Retinal pigment epithelial cell (primary cell): ENCODE results near the genes MAD2L2, C1orf167 and VPS13D.

- RRBS, result no CpG with 5 or more reads among the region's 41 CpGs
Measured at GRCh38 chr1:11501727-11502305, 22.9 kb downstream of the DISP3 start.

- RRBS, result 1% methylated on average over 39 of the region's 76 CpGs
Measured at GRCh38 chr1:11680811-11681393, at the start of gene MAD2L2. Gene MAD2L2, minus strand, starts transcription at chr1:11681148.

DNA sequence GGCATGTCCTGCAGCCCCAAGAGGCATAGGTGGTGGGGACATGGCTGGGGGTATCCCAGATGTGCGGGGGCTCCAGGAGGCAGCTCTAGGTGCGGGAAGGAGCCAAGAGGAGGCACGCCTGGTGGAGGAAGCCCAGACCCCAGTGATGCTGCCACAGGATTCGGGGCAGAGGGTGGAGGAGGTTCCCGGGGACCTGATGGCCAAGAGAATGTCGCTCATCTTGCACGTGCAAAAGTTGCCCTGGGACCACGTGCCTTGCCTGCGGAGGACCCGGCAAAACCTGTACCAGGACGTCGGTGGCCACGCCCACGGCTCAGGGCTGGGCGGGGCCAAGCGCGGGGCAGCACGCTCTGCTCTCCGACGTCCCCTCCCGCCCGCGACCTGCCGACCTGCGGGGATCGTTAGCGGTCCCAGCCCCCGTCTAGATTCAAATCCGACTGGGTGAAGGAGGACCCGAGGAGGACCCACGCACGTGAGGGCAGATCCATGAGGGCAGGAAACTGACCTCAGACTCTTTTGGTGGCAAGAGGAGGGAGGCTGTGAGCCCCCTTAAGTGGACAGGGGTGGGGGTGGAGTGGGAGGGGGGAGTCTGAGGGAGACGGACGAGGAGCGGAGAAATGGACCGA is at the start of gene C1orf167:
C1orf167 (plus strand) TSS at position 360 of the 626 bp plus-strand sequence.
- RRBS, result 5% methylated on average over 5 of the region's 36 CpGs

GRCh38 chr1:11794557-11794897 is 11.2 kb downstream of the MTHFR start:
- RRBS, result no CpG with 5 or more reads among the region's 10 CpGs

GRCh38 chr1:11797195-11798572 is 8.1 kb downstream of the MTHFR start:
- RRBS, result no CpG with 5 or more reads among the region's 12 CpGs

GRCh38 chr1:12142249-12142843 is 24.4 kb upstream of the TNFRSF1B start:
- RRBS, result 90% methylated on average over 2 of the region's 17 CpGs

GRCh38 chr1:12157124-12158275 is 9.3 kb upstream of the TNFRSF1B start:
- RRBS, result no CpG with 5 or more reads among the region's 12 CpGs

DNA sequence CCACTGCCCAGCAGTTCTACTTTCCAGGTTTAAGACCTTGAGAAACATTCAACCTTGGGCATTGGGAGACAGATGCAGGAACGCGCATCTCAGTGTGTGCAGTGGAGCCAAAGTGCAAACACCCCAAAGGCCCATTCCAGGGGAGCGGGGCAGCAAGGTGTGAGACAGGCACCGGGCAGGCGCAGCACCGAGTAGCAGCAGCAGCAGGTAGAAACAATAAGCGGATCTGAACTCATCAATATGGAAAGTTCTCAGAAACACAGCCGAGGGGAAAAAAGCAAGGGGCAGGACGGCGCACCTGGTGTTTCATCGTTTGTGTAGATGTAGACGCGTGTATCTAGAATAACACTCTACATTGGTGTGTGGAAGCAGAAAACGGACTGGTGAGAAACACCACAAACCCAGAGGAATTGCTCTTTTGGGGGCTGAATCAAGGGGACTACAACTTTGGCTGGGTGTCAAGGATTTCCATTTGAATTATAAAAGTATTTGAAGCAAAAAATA is 8.1 kb upstream of the TNFRSF1B start:
- RRBS, result no CpG with 5 or more reads among the region's 14 CpGs

GRCh38 chr1:12169798-12170149 is 3.0 kb downstream of the TNFRSF1B start:
- RRBS, result no CpG with 5 or more reads among the region's 2 CpGs

DNA sequence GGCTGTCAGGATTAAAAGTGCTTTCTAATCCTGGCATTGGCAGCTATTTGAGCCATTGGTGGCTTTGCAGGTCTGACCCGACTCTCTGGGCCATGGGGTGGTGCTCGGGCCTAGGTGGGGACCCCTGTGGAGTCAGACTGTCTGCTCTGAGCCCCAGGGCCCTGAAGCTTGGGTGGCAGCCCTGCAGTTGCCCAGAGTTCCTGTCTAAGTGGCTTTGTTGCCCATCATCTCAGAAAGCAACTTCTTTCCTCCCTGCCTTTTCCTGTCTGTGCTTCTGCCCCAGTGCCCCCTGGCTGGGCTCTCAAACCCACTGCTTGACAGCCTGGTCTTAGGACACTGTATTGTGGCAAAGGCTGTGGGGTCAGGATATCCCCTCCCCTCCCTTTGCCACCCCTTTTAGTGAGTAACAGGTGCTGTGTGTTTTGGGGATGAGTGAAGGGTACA is 5.6 kb downstream of the TNFRSF1B start:
- RRBS, result no CpG with 5 or more reads among the region's 2 CpGs

DNA sequence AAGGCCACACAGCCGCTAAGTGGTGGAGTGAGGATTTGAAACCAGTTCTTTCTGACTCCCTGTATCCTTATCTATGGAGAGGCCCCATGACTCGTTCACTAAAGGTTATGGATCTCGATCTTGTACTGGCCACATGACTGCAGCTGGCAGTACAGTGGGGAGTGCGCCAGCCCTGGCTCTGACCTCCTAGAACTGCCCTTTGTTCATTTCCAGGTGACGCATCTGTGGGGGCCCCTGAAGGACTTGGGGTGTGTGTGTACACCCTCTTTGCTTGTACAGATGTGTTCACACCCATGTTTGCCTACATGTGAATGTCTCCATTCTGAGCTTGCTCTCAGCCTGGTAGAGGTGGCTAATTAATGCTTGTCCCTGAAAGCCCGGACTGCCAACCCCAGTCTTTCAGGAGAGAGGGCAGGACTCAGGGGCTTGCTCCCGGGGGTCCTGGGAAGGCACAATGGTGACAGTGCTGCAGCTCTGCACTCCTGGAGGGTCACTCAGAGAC is 19.8 kb downstream of the TNFRSF1B start:
- RRBS, result 75% methylated on average over 2 of the region's 7 CpGs

DNA sequence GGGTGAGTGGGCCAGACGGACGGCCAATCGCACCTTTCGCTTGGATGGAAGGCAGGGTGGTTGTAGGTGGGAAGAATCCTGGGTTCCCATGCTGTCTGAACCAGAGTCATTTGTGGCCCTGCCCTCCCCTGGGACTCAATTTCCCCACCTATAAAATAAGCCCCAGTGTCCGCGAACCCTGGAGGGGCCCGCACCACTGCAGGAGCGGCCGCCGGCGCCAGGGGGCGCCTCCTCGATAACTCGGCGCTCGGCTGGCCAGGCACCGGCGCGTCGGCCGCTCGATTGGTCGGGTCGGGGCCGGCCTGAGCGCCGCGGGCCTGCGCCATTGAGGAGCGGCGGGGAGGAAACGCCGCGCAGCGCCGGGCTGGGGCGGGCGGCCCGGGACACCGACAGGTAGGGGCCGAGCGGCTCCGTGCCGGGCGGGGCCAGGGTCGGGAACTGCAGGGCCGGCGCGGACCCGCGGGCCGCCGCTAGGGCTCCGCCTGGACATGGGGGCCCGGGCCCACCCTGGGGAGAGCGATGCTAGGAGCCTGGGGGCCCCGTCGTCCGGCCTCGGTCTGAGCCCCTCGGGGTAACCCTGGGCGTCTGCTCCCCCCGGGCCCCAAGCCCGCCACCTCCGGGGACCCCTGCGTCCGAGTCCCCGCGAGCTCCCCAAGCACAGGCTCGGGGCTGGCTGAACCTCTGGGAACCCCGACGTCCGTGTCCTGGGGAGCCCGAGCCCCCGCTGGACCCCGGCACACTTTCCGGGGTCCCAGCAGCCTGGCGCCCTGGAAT is at the start of gene VPS13D:
VPS13D (plus strand) TSS at position 303 of the 774 bp plus-strand sequence.
- RRBS, result under 1% methylated on average over 49 of the region's 78 CpGs

- RRBS, result 1% methylated on average over 13 of the region's 43 CpGs
Measured at GRCh38 chr1:12230502-12231572, 1.0 kb downstream of the VPS13D start.

DNA sequence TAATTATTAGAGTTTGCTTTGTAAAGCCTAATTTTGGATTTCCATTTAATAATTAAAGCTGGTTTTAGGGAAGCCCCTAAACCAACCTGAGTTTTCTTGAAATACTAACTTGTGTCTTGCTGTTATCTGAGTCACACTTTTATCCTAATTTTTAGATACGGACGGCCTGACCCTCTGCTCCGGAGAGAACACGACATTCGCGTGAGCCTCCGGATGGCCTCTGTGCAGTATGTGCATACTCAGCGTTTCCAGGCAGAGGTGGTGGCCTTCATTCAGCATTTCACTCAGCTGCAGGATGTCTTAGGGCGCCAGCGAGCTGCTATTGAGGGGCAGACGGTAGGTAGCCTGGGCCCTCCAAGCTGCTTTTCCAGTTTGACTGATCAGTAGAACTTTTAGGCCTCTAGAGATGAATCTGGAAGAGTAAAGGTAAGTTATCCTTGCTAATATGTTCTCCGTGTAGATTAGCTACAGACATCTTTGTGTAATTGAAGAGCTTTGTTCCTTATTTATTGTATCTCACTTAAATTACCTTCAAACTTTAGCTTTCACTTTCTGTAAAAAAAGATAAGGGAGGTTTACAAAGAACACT is 63.6 kb downstream of the VPS13D start:
- RRBS, result no CpG with 5 or more reads among the region's 12 CpGs

GRCh38 chr1:12409602-12410219 is 179.9 kb downstream of the VPS13D start:
- RRBS, result no CpG with 5 or more reads among the region's 3 CpGs

DNA sequence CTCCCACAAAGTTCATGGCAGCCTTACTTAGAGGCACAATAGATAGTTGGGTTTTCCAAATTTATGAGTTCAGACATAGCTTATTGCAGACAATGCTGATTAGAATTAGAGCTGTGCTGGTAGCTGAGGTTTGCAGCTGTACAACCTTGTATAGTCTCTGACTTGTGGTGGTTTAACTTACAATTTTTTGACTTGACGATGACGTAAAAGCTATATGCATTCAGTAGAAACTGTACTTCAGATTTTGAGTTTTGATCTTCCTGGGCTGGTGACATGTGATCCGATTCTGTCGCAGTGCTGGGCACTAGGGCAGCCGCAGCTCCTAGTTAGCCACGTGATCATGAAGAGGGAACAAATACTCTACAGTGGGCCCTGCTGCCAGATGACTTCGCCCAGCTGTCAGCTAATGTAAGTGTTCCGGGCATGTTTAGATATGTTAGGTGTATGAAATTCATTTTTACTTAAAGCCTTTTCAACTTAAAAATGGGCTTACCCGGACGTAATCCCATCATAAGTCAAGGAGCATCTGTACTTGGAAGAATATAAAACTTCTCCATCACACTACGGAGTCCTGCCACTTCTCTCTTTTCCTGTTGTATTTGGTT is 167.6 kb downstream of the DHRS3 start:
- RRBS, result no CpG with 5 or more reads among the region's 11 CpGs

DNA sequence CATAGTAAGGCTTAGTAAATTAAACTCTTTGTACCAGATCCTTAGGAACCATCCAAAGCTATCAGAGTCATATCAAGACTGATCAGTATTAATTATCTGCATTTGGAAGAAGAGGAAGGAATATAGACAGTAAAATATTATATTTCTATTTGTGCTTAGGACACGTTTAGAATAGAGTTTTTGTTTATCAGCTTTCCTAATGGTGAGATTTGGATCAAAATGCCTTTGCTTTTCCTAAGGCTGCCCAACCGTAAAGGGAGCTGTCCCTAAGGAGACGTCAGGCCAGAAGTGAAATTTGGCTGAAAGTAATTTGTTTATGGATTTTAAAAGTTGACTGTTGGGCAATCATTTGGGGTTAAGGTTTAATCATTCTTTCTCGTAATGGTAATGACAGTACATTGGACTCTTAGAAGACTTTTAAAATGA is 160.5 kb downstream of the DHRS3 start:
- RRBS, result no CpG with 5 or more reads among the region's 4 CpGs

DNA sequence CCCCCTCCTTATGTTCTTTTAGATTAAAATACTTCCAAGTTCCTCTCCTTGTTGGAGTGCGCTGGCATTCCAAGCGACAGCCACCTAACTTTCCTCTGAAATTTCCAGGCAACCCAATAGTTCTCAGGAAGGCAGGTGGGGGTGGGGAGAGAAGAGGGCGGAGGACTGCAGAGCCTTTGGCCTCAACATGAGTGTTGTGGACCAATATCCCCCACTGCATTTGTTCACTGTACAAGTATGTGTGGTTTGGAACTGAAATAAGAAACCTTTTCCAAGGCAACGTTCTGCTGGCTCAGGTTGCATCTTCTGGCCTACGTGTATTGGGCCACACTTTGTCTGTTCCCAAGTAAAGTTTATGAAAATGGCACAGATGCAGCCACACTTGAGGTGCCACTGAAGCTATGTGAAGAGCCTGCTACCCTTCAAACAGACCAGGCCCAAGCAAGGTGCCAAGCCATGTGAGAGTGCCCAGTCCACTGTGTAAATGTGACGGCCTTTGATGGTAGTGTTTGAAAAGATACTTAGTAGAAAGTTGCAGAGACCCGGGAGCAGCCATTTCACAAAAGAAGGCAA is 153.3 kb downstream of the DHRS3 start:
- RRBS, result no CpG with 5 or more reads among the region's 7 CpGs

DNA sequence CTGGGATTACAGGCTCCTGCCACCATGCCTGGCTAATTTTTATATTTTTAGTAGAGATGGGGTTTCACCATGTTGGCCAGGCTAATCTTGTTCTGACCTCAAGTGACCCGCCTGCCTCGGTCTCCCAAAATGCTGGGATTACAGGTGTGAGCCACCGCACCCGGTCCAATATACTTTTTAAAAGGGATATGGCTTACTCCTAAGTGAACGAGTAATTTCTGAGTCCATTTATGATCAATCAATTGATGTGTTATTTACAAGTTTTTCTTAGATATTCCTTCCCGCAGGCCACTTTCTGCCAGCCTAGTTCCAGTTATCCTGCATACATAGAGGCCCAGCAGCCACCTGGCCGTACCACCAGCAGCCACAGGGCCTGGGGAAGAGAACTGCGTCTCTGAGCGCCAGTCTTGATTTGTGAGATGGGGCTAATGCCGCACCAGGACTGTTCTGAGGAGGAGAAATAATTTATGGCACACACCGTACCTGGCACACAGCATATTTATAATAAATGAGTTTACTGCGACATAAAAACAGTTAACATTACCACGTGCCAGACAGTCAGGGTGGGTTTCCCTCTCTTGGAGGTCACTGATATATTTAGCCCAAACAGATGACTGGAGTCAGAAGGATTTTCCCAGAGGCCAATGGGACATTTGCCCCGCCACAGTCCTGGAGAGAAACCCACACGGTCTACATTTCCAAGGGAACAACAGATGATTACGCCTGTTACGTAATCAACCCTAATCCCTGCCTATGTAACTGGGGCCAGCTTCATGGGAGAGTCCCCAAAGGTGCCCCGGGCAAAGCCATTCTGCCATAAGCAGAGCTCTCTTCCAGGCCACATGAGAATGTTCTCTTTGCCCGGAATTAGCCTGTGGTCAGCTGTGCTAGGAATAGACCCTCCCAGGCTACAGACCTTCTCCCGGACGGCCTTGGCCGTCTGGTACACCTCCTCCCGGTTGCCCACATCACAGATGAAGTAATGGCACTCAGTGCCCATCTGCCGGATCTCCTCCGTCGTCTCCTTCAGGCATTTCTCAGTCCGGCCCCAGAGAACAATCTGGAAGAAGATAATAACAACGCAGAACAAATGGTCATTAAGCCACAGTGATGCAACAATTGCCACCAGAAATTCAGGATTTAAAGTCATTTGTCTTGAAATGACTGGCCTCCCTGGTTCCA is 38.0 kb downstream of the DHRS3 start:
- RRBS, result 28% methylated on average over 4 of the region's 28 CpGs

- RRBS, result under 1% methylated on average over 4 of the region's 17 CpGs
Measured at GRCh38 chr1:12615570-12616492, 2.2 kb downstream of the DHRS3 start.